Bronchus fibroblast of lung (primary cell): Measurements from ENCODE around the gene PLSCR2.

DNA sequence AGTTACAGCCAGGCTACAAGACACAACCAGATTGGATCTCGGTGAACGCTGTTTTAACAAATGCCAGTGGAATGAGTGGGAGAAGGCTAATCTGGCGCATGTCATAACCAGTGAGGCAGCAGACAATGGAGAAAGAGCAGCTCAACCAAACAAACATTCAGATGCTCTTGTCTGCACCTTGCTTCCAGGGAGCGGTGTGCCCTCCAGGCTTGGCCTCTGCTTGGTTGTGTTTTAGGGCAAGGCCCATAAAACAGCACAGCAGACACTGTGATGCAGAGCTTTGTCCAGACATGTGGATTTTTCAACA is 45.9 kb upstream of the ATP1B3 start:
- RAMPAGE, long total RNA = no peak

- RAMPAGE, long total RNA = no peak
Observed at GRCh38 chr3:141840669-141841369, 35.6 kb upstream of the ATP1B3 start.

- RAMPAGE, long total RNA = no peak
Observed at GRCh38 chr3:141851435-141852015, 24.9 kb upstream of the ATP1B3 start.

DNA sequence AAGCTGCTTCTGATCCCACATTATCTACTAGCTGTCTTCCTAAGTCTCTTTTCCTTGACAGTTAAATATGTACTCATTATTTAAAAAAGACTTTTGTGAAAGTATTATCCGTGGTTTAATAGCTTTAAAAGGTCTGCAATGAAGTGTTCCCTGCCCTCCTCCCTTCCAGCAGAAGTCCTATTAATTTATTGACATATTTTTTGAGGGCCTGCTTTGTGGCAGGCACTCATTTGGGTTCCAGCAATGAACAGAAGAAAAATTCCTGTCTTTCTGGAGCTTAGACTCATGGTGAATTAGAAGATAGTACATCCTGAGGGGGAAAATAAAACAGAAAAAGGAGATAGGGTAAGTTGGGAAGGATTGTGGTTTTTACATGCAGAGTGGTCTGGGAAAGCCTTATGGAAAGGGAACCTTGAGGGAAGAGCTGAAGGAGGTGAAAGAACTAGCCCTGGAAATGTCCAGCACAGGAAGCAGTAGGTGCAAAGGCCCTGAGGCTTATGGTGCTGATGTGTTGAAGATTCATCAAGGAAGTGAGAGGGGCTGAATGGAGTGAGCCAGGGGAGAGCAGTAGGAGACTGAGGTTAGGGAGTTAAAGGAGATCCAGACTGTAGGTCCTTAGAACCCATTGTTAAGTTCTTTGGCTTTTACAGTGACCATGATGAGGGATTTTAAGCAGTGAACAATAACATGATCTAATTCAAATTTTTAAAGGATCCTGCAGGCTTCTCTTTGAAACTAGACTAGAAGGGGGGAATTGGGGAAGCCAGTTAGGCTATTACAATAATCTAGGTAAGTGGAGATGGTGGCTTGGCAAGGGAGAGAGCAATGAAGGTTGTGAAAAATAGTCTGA is 32.9 kb downstream of the ATP1B3 start:
- RAMPAGE, long total RNA = no peak

GRCh38 chr3:141925284-141926343 is 49.2 kb downstream of the ATP1B3 start:
- RAMPAGE, long total RNA = no peak

- RAMPAGE, long total RNA = no peak
Observed at GRCh38 chr3:142147832-142148373, 1.4 kb downstream of the TFDP2 start.

- RAMPAGE, long total RNA = no peak
Observed at GRCh38 chr3:142902441-142902820, 13.5 kb upstream of the PCOLCE2 start.

GRCh38 chr3:142926697-142926896 is 36.9 kb downstream of the PAQR9 start:
- RAMPAGE, long total RNA = no peak

DNA sequence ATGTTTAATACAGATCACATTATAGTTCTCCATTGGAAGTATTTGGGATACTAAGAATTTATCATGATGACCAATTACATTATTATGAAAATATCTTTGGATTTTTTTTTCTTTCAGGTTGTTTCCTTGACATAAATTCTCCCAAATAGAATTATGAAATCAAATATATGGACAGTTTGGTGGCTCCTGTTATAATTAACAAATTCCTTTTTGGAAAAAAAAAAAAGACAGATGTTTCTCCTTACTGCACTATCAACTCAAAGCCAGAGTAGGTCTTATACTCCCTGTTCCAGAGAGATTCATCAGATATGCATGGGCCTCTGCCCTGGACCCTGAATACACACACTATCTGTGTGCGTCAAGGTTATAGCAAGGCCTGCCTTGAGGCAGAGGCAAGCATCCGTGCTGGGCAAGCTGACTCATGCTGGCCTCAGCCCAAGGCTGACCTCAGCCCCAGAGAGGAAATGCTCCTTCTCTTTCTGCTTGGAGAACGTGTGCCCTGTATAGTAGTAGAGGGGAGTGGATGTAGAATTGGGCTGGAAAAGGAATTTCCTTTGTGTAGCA is 13.0 kb upstream of the PAQR9 start:
- RAMPAGE, long total RNA = no peak

GRCh38 chr3:143066112-143066680 is 53.4 kb upstream of the CHST2 start:
- RAMPAGE, long total RNA = no peak

GRCh38 chr3:143084881-143085502 is 34.6 kb upstream of the CHST2 start:
- RAMPAGE, long total RNA = no peak

DNA sequence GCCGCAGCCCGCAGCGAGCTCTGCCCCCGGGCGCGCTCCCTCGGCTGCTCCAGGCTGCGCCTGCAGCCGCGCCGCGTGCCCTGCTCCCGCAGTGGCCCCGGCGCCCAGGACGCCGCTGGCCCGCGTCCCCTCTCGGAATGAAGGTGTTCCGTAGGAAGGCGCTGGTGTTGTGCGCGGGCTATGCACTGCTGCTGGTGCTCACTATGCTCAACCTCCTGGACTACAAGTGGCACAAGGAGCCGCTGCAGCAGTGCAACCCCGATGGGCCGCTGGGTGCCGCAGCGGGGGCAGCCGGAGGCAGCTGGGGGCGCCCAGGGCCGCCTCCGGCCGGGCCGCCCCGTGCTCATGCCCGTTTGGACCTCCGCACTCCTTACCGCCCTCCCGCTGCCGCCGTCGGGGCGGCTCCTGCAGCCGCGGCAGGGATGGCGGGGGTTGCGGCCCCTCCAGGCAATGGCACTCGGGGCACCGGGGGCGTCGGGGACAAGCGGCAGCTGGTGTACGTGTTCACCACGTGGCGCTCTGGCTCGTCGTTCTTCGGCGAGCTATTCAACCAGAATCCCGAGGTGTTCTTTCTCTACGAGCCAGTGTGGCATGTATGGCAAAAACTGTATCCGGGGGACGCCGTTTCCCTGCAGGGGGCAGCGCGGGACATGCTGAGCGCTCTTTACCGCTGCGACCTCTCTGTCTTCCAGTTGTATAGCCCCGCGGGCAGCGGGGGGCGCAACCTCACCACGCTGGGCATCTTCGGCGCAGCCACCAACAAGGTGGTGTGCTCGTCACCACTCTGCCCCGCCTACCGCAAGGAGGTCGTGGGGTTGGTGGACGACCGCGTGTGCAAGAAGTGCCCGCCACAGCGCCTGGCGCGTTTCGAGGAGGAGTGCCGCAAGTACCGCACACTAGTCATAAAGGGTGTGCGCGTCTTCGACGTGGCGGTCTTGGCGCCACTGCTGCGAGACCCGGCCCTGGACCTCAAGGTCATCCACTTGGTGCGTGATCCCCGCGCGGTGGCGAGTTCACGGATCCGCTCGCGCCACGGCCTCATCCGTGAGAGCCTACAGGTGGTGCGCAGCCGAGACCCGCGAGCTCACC is 1.6 kb downstream of the CHST2 start:
- RAMPAGE, long total RNA = no peak

DNA sequence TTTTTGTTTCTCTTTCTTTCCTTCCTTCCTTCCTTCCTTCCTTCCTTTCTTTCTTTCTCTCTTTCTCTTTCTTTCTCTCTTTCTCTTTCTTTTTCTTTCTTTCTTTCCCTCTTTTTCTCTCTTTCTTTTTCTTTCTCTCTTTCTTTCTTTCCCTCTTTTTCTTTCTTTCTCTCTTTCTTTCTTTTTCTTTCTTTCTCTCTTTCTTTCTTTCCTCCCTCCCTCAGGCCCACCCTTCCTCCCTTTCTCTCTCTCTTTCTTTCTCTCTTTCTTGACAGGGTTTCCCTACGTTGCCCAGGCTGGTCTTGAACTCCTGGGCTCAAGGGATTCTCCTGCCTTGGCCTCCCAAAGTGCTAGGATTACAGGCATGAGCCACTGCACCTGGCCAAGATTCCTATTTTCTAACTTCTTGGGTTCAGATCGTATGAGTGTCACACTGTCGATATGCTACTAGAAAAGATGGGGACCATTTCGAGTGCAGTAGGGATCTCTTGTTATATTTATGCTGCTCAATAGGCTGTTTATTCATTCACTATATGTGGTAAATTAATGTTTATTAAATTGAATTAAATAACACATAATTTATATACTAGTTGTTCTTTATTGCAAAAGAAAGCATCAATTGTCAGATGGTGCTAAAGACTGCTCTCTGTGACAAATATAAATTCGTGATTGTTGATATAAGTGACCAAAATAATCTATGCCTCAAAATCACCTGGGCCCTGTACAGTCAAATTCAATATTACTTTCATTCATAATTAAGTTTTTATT is 83.1 kb downstream of the SLC9A9 start:
- RAMPAGE, long total RNA = no peak

GRCh38 chr3:143786204-143787298 is 61.7 kb downstream of the SLC9A9 start:
- RAMPAGE, long total RNA = no peak

GRCh38 chr3:143805957-143806361 is 42.3 kb downstream of the SLC9A9 start:
- RAMPAGE, long total RNA = no peak

DNA sequence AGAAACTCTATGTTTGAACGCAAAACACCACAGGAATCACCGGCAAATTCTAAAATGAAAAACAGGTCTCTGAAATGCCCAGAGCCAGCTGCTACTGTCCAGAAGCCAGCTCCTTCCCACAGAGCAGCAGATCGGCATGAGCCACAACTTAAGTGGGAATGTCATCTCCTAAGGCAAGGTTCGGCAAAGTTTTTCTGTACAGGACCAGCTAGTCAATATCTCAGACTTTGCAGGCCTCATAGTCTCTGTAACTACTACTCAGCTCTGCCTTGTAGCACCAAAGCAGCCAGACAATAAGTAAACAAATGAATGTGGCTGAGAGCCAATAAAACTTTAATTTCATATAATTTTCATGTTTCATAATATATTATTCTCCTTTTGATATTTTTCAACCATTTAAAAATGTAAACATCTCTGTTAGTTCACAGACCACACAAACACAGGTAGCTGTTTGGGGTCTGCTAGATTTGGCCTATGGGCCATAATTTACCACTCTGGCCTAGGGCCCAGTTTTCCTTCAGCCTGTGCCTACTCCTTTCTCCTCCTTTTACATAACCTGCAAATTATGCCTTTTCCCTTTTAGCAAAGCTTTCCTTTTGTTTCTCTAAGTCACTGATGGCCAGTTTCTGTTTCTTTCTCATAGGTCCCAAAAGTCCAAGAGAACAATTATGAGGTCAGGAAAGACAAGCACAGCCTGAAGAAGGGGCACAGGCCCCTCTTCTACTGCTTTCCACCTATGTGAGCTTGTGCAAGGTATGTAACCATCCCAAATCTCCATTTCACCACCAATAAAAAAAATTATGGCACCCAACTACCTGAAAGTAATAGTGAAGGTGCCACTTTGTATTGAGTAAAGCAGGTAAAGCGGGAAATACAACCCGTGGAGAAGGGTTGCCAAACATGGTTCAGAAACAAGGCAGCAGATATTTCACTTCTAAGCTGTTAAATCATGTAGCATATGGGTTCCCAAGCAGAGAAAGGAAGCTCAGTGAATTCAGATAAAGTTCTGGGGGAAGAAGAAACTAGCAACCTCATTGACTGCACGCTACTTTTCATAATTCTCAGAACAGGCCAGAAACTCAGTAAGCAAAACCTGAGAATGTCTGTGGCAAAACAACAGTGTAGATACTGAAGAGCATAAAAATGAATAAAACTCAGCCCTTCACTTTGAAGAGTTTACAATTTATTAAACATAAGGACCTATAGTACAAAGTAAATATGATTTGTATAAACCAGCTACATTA is 4.4 kb downstream of the PLOD2 start:
- RAMPAGE, long total RNA = no peak

GRCh38 chr3:146223424-146224023 is 27.4 kb downstream of the PLSCR4 start:
- RAMPAGE, long total RNA = no peak

DNA sequence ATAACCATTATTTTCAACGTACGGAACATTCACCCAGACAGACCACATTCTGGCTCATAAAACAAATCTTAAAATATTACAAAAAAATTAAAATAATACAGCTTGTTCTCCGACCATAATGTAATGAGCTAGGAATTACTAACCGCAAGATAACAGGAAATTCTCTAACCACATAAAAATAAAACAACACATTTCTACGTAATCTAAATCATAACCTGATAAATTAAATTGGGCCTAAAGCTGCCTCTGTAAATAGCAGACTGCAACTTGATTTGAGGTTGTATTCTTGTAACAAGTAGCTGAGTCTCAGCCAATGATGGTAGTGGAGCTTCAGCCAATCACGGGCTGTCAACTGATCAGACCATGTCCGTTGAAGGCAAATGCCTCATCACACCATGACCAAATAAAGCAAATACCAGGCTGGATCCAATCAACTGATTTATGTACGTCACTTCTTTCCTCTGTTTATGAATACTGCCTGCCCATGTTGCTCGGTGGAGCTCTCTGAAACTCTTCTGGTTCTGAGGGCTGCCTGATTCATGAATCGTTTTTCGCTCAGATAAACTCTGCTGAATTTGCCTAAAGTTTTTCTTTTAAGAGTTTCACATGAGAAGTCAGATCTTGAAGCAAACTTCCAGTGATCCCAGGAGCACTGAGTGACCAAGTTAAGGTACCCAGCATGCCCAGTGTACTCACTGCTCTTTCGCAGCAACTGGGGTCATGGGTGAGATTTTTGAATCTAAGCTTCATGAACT is 9.0 kb downstream of the PLSCR4 start:
- RAMPAGE, long total RNA = no peak

GRCh38 chr3:146339596-146339981 is 88.7 kb upstream of the PLSCR4 start:
- RAMPAGE, long total RNA = no peak

DNA sequence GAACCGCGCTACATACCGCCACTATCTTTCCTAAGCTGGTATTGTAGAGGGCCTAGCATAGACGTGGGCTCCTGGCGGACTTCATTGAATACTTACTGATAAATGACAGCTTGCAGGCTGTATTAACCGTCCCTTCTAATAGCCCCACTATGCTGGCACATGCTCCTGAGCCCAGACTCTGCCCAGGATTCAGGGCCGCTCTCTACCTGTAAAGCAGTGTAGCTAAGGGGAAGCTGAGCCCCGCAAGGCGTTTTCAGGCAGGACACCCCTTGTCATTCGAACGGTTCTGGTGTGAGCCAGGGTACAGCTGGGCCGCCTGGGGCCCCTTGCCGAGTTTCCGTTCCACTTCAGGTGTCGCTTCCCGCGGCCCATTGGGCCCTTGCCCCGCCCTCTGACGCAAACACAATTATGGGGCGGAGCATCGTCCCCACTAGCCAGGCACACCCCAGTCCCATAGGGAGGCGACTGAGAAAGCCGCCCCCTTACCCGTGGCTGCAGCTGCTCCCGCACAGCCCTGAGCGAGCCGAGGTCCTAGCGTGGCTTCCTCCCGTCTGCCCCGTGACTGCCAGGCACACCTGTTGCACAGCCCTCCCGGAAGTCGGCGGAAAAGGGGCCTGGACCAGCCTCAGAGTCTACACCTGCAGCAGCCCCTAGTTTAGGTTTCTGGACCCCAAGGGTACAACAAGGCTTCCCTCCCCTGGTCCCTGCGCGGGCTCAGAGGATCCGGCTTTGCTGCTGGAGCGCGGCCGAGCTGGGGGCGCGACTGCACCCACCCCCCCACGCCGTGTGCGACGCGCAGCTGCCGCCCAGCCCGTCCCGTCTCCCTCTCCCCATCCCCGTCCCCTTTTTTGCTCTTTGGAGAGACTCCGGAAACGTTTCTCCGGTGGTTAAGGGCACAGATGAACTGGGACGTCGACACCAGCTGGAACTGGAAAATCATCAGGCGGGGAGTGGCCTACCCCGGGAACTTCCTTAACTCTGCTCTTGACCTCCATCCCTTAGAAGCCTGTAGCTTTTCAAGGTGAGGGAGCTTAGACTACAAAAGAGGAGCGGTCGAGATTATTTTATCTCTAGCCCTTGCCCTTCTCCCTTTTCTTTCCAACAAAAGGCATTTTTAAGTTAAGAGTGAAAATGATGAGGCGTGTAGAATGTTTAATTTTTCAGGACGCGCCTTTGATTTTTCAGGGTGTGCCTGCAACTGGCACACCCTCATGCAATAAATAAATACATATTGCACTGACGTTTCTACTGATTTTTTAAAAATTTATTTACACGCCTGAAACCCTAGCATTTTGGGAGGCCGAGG is at the start of gene PLSCR2:
Gene PLSCR2 (minus strand): TSS at position 553 of the 1,306 bp plus-strand sequence.
- RAMPAGE, long total RNA = no peak